Foreskin fibroblast (primary cell): ENCODE results near the genes ANK3 and CABCOCO1.

GRCh38 chr10:60267691-60268331 is 121.9 kb downstream of the ANK3 start:
- RRBS = no CpG with 5 or more reads among the region's 8 CpGs

GRCh38 chr10:60357757-60358948 is 31.5 kb downstream of the ANK3 start:
- RRBS = no CpG with 5 or more reads among the region's 1 CpG

DNA sequence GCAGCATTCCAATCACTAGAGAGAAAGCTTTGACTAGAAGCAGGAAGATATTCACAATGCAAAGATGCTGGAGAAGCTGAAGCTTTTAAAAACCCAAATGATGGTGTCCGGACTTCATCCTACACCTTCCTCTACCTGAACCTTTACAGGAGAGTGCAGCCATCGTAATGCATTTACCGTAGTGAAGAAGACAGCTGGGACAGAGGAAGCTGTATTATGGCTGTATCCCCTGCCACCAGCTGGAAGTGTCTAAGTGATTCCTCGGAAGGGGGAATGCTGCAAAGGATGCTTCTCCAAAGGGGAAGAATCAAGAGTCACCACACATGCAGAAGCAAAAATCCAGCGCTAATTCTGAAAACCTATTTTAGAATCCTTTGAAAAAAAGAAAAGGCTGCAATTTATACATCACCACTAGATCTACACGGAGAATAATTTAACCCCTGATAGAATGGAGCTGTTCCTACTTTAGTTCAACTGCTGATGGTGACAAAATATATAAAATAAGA is at the start of gene ANK3:
Gene ANK3, minus strand, starts transcription at position 254 of the 506 bp plus-strand sequence.
- RRBS = no CpG with 5 or more reads among the region's 6 CpGs

DNA sequence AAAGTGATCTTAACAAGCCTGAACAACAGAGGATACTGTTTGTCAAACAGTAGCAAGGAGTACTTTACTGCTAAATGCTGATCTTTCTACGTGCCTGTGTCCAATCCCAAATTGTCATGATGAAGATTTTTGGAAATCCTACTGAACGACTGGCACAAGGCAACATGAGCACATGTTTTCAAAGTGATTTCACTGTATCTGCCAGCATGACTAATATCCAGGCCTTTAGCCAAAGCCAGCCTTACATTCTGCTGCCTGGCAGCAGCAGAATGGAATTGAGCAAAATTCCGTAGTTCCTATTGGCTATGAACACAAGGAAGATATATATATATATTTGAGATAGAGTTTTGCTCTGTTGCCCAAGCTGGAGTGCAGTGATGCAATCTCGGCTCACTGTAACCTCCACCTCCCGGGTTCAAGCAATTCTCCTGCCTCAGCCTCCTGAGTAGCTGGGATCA is 91.5 kb upstream of the ANK3 start:
- RRBS = no CpG with 5 or more reads among the region's 5 CpGs

DNA sequence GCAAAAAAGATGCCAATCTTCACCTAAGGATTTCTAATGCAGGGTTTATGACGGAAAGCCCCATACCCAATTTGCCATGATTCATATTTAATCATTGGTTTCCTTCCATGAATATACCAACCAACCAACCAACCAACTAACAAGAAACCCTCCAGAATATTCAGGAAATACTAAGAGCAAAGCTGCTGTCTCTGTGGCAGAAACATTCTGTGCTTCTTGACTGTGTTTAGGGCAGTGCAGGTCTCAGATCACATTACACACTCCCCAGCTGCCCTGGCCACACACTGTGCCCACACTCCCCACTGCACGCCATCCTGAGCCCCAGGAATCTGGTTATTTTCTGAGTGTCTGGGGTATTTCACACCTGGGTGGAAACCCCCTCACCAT is 183.6 kb upstream of the ANK3 start:
- RRBS = no CpG with 5 or more reads among the region's 2 CpGs

GRCh38 chr10:60733747-60734594 is 44.3 kb upstream of the CDK1 start:
- RRBS = no CpG with 5 or more reads among the region's 14 CpGs

DNA sequence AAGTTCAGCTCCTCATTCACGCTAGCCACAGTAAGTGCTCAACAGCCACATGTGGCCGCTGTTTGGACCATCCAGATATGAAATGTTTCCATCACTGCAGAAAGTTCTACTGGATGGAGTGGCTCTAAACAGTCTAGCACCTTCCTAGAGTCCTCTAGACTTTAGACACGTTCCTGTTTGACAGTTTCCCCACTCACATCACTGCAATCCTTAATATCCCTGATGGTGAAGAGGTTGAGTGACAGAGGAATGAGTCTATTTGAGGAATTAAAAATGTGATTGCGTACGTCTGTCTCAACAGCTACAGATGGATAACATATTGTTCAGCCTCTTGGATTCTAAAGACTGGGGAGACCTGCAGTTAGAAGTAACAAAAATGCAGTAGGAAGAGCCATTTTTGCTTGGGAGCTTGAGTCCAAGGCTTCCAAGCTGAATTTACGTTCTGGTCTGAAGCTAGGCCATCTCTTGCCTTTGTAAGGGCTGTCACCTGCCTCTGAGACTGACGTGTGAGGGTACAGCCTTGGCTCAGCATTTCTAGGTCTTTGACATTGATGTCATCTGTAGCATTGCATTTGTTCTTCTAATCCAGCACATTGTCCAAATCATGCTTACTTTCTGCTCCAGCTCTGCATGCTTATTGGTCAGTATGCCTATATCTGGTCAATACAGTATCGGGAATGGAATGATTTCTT is 68.5 kb downstream of the RHOBTB1 start:
- RRBS = no CpG with 5 or more reads among the region's 8 CpGs

GRCh38 chr10:60901760-60902214 is 42.2 kb downstream of the RHOBTB1 start:
- RRBS = no CpG with 5 or more reads among the region's 6 CpGs

GRCh38 chr10:60944597-60945308 is 768 bp upstream of the RHOBTB1 start:
- RRBS = 25% methylated on average over 1 of the region's 20 CpGs

GRCh38 chr10:61662625-61663436 is at the start of gene CABCOCO1:
Gene CABCOCO1 (plus strand): TSS chr10:61662929.
- RRBS = 2% methylated on average over 33 of the region's 63 CpGs

DNA sequence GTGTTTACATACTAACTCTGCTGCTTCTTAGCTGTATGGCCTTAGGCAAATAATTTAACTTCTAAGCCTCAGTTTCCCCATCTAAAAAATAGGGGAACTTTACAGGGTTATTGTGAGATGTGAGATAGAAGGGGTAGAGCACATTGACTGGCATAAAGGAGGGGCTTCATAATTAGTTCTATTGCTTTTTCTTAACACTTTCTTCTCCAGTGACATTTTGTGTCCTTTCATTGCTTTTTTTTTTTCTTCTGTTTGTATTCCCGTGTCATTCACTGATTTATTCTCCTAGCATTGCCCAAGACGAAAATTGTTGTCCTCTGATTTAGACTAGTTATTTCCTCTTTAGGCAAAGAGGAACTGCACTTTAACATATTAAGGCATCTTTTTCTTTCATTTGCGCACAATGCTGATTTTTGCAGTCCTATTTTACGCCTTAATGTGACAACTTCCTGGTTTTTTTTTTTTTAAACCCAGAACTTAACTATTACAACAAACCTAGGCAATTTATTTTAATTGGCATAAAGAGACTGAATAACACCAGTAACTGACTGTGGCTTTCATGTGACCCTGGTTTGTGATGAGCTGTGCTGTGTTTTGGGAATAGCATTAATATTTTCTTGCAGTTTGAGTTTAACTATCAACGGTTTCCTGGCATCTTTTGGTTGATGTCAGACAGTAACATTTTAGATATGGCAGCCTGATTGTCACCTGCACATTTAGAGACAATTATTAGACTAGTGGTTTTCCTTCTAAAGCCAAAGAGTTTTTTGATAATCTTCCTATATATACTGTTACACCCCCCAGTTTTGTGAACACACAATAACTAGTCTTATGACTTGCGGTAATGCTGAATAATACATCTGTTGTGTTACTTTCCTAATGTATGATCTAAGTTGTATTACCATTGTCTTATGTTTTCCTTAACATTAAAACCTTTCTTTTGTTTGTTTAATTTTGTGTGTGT is 39.8 kb downstream of the ARID5B start:
- RRBS = no CpG with 5 or more reads among the region's 6 CpGs

DNA sequence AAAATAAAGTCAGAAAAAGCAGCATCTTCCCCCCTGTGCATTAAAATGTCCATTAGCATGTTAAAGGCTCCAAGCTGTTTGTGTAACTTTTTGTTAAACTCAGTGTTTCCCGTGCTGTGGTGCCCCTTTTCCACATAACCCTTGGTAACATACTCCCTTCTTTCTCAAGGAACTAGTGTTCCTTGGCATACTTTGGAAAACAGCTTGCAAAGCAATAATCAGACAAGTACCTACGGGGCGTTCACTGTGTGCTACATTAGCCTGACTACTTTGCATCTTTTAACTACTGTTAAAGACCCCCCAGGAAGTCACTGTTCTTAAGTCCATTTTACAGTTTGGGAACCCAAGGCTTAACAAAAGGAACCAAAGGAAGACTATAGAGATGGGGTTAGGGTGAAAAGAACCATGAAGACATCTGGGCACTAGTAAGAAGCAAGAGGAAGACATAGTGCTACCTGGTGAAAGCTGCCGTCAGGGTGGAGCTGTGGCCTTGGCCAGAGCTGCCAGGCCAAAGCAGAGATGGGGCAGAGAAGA is 85.2 kb downstream of the ARID5B start:
- RRBS = no CpG with 5 or more reads among the region's 4 CpGs

- RRBS = no CpG with 5 or more reads among the region's 4 CpGs
Observed at GRCh38 chr10:61992069-61992544, 90.6 kb downstream of the ARID5B start.

GRCh38 chr10:61994498-61994884 is 93.0 kb downstream of the ARID5B start:
- RRBS = no CpG with 5 or more reads among the region's 4 CpGs

DNA sequence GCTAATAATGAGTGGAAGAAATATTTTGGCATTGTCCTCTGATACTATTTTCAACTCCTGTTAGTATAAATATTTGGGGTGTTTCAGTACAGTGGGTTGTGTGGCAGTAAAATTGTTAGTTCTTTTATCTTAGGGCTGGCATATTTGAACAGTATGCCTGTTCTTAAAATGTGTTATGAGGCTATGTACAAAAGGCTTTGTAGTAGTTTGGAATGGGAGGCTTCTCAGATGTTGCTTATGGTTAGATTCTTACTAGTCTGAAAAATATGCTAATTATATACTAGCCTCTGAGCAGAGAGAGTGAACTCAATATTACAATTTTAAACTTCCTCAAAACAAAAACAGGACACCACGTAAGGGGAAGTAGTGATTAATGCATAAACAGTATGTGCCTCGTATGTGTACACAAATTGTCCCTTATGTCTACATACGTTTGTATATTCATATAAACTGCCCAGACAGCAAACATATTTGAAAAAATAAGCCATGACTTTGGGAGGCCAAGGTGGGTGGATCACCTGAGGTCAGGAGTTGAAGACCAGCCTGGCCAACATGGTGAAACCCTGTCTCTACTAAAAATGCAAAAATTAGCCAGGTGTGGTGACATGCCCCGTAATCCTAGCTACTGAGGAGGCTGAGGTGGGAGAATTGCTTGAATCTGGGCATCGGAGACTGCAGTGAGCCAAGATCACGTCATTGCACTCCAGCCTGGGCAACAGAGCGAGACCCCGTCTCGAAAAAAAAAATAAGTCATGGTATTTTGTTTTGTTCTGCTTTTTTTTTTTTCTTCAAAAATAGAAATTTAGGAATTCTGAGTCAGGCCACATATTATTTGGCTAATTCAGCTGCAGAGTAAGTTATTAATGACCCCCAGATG is 115.5 kb downstream of the ARID5B start:
- RRBS = no CpG with 5 or more reads among the region's 9 CpGs

- RRBS = no CpG with 5 or more reads among the region's 2 CpGs
Observed at GRCh38 chr10:62021720-62021973, 120.1 kb downstream of the ARID5B start.

DNA sequence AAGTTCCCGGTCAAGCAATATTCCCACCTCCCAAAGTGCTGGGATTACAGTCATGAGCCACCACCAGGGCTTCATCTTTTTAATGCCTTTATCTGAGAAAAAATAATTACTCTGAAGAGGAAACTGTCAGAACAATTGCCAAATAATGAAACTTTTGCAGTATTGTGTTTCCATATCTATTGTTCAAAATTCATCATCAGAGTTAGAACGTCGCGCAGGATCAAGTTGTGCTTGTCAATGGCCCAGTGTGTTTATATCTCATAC is 143.0 kb downstream of the ARID5B start:
- RRBS = no CpG with 5 or more reads among the region's 4 CpGs

DNA sequence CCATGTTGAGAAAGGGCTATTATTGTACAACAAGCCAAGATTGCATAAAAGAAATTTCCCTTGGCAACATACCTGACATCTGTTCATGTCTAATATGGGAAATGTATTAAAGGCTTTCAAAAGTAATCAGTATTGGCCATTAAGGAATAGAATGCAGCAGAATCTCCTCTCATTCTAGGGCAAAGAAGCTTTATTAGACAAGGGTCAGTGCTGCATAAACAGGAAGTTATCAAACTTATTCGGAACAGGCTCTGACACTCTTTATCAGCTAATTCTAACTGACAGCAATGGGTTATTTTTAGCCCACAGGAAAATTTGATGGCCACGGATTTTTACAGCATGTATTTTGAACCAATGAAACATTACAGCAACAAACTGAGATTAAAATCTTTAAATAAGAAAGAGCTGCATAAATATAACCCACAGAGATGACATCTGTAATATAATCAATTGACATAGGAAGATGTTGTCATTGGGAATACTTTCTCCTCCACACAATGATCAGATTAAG is 158.1 kb downstream of the ARID5B start:
- RRBS = no CpG with 5 or more reads among the region's 2 CpGs

- RRBS = no CpG with 5 or more reads among the region's 2 CpGs
Observed at GRCh38 chr10:62067618-62068169, 166.2 kb downstream of the ARID5B start.

DNA sequence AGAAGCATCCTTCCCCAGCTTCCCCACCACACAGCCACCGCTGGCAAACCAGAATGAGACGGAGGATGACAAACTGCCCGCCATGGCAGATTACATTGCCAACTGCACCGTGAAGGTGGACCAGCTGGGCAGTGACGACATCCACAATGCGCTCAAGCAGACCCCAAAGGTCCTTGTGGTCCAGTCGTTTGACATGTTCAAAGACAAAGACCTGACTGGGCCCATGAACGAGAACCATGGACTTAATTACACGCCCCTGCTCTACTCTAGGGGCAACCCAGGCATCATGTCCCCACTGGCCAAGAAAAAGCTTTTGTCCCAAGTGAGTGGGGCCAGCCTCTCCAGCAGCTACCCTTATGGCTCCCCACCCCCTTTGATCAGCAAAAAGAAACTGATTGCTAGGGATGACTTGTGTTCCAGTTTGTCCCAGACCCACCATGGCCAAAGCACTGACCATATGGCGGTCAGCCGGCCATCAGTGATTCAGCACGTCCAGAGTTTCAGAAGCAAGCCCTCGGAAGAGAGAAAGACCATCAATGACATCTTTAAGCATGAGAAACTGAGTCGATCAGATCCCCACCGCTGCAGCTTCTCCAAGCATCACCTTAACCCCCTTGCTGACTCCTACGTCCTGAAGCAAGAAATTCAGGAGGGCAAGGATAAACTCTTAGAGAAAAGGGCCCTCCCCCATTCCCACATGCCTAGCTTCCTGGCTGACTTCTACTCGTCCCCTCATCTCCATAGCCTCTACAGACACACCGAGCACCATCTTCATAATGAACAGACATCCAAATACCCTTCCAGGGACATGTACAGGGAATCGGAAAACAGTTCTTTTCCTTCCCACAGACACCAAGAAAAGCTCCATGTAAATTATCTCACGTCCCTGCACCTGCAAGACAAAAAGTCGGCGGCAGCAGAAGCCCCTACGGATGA is 177.1 kb downstream of the RTKN2 start:
- RRBS = no CpG with 5 or more reads among the region's 23 CpGs